ENCODE measurements around the genes SEMA3C and CROT.

DNA sequence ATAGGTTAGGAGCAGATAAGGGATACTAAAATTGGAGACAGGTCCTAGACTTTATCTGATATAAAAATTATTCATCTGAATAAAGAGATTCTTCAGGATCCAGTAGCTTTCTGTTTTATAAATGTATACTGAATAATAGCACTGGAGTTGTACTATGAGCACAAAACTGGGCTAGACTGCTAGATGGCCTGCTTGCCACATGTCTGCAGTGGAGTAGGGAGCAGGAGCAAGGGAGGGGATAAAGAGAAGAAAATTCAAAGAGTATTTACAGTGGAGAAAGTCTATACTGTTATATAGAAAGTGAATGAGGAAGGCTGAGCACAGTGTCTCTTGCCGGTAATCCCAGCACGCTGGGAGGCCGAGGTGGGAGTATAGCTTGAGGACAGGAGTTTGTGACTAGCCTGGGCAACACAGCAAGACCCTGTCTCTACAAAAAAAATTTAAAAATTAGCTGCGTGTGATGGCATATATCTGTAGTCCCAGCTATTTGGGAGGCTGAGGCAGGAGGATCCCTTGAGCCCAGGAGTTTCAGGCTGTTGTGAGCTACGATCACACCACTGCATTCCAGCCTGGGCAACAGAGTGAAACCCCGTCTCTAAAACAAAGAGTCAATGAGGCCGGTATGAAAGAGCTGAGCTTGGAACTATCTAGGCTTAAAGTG, 41.7 kb downstream of the CD36 start:
- PRO-cap, result no peak

DNA sequence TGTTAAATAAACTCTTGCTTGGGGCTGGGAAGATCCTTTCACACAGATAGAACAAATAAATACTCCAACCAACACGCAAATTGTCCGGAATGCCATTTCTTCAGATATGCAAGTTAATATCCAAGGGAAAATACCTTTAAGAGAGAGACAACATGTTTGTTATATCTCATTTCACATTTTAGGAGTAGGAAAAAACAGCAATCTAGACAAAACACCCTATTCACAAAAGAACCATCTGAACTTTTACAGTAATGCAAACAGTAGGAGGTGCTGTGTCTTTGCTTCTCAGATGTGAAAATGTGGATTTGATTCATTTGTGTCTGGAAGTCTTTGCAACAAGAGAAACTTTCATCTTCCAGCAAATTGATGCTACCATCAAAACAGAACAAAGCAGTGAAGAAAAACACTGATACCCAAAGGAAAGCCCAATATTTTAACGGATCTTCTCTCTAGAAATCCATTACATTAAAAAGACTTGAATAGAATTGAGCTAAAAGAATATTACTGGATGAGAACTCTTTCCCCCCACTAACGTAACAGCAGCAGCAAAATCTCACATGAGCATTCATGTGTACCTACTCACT, 2.1 kb downstream of the SEMA3C start:
- PRO-cap, result no peak

DNA sequence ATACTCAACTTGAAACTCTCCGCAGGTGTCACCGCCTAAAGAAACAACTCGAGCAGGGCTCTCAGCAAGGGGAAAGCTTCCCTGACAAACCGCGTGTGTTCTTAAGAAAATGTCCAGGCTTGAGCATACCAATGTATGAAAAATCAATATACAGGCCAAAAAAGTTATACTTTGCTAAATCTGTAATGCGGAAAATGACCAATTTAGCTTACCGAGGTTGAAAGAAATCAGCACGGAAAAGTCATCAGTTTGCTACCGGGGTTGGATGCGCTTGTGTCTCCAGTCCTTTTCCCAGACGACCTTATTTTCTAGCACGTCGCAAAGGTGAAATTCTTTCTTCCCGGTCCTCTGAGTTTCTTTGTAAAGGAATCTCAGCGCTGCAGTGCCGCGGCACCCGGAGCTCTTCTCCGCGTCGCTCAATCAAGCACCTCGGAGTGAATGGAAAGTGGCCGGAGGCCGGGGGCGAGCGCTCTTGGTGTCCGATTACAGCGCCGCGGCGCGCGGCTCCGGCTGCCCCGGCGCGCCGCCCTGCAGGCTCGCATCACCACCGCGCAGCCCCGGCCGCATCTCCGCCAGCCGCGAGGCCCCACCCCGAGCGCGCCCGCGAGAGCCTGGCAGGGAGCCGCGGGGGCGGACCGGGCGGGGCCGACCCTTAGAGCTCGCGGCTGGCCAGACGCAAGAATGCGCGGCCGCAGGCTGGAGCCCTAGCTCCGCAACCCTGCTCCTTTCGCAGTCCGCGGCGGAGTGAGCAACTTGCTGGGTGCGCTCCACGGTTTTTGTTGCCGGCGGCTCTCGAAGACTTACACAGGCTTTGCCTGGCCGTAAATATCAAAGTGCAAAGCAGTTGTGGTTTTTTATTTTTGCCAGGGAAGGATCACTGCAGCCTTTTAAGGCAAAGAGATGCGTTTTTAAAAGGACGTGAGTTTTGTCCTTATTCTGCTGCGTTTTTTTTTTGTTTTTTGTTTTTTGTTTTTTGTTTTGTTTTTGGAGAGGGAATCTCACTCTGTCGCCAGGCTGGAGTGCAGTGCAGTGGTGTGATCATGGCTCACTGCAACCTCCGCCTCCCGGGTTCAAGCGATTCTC, at the start of gene SEMA3C:
Gene SEMA3C, minus strand, starts transcription at position 436 of the 1,083 bp plus-strand sequence.
- PRO-cap, result bidirectional peak, plus-strand start at position 678 of the sequence, minus-strand start at position 436 of the sequence; bidirectional peak, plus-strand start at position 732 of the sequence, minus-strand start at position 741 of the sequence

GRCh38 chr7:81333402-81333959, 414.6 kb upstream of the SEMA3C start:
- PRO-cap, result no peak

DNA sequence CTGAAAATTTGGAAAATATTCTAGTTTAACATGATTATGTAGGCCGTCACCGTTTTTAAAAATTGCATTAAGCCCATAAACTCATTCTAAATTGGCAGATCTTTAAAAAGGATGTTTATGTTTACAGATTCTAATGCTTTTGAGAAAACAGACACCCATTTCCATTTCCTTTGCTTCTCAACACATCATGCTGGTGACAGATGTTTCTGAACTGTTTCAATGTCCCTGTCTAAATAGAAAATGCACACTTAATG, 179.7 kb downstream of the CACNA2D1 start:
- PRO-cap, result unidirectional peak, minus-strand start at position 56 of the sequence

DNA sequence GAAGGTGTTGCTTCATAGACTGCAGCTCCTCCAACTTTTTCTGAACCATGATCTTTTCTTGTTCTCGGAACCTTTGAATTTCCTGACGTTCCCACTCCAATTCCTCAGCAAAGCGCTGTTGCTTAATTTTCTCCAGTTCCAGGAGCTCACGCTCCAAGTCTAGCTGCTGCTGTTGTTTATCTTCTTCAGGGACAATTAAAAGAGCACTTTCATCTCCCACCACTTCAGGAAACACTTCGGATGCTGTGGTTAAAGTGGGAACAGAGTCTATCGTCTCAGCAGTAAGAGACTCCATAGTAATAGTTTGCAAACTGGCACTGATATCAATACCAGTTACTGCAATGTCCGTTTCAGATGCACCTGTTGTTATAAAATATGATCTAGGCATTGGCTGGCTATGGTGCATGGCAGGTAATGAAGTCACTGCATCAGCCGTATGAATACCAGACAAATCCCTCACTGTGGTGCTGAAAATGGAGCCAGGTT, 211.9 kb downstream of the PCLO start:
- PRO-cap, result no peak

- PRO-cap, result no peak
These were observed 139.1 kb downstream of the SEMA3A start for GRCh38 chr7:84055478-84055910.

DNA sequence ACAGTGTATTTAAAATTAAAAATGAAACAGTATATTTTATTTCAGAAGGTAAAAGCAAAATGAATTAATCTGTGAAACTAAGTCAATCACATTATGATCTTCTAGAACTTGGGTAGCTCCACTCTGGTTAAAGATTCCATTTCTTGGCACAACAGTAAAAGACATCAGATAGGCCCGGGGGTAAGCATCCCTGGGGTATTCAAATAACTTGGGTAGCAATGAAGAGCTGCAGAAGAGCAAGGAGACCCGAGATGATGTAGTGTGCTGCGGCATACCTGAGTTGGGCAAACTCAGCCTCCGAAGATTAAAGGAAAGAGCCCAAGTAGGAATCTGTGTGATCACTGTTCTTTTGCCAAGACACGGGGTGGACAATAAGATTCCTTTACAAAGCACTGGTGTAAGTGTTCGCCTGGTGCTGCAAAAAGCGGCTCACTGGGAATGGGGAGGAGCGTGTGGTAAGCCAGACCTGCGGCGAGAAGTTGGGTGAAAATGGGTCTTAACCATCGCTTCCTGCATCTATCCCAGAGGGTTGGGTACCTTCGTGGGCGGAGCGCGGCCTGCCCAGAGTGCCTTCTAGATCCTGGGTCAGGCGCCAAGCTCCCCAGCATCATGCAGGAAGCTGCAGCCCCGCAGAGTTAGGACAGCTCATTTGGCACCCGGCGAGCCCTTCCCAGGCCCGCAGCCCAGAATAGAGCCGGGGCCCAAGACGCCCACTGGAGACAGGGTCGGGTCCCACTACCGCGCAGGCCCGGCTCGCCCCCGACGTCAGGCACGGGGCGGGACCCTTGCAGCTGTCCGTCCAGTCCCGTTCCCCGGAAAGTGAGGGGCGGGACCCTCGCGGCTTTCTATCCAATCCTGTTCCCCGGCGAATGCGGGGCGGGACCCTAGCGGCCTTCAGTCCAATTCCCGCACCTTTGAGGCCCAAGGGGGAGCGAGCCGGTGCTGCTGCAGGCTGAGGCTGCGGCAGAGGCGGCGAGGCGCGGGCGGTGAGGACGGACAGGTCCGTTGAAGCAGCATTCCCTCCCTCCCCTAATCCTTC, at the start of gene CROT:
Gene CROT, plus strand, starts transcription at position 897 of the 1,039 bp plus-strand sequence.
- PRO-cap, result bidirectional peak, plus-strand start at position 526 of the sequence, minus-strand start at position 481 of the sequence; bidirectional peak, plus-strand start at position 966 of the sequence, minus-strand start at position 690 of the sequence

- PRO-cap, result no peak
These were observed 64.9 kb downstream of the CROT start for GRCh38 chr7:87410413-87410808.

GRCh38 chr7:87873988-87874312, 2.2 kb downstream of the SLC25A40 start:
- PRO-cap, result unidirectional peak, plus-strand start at chr7:87874209

GRCh38 chr7:88219218-88219950, 454 bp downstream of the SRI start:
- PRO-cap, result bidirectional peak, plus-strand start at chr7:88219340, minus-strand start at chr7:88219084; bidirectional peak, plus-strand start at chr7:88219774, minus-strand start at chr7:88219532

GRCh38 chr7:88792443-88792642, 3.2 kb downstream of the TEX47 start:
- PRO-cap, result no peak

GRCh38 chr7:89002886-89003474, 207.4 kb upstream of the TEX47 start:
- PRO-cap, result no peak

DNA sequence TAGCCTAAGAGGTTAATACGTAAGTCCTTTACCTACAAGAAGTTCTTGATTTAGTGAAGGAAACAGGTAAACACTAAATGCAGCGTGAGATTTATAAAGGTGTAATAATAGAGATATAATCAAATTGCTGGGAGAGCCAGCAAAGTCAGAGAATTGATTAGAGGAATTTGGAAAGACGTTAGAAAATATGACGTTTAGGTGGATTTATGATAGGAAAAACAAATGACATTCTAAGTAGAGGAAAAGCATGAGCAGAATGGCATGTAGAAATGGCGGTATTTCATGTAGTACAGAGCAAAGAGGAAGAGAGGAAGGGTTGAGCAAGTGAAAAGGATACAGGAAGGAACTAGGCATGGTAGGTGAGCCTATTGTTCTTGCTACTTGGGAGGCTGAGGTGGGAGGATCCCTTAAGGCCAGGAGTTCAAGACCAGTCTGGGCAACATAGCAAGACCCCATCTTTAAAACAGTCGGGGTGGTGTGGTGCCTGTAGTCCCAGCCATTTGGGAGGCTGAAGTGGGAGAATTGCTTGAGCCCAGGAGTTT, 1.2 kb downstream of the GTPBP10 start:
- PRO-cap, result no peak

DNA sequence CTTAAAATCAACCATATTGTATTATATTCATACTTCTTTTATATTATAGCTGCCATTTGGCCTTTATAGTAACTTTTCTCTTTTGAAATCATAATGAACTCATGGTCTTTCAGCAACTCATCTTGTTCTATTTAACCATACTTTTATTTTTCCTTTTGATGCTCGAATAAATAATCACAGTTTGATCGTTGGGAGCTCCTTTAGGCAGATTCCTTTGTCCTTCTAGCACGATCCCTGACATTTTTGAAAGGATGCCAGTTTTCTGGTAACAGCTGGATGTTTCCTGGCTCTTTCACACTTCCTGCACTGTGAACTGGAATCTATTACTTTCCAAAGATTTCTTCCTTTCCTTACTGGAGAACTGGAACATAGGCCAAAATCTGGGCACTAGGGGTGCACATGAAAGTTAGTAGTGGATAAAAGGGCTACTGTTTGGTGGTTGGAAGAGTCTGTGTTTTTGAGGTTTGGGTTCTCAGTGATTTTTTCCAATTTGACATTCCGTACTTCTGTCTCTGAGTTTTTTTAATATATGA, 125.2 kb downstream of the CDK14 start:
- PRO-cap, result no peak

DNA sequence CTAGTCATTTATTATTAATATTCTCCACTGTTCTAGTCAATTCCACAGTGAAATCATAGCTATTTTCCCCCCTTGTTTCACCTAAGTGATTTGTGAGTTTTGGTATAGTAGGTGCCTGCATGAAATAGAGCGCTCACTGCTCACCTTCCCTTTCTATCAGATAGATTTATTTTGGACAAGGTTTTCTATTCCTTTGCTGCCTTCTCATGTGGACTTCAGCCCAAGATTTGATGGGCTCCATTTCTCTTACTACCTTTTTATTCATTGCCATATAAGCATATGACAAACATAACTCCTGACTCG, 171.2 kb downstream of the CDK14 start:
- PRO-cap, result no peak

DNA sequence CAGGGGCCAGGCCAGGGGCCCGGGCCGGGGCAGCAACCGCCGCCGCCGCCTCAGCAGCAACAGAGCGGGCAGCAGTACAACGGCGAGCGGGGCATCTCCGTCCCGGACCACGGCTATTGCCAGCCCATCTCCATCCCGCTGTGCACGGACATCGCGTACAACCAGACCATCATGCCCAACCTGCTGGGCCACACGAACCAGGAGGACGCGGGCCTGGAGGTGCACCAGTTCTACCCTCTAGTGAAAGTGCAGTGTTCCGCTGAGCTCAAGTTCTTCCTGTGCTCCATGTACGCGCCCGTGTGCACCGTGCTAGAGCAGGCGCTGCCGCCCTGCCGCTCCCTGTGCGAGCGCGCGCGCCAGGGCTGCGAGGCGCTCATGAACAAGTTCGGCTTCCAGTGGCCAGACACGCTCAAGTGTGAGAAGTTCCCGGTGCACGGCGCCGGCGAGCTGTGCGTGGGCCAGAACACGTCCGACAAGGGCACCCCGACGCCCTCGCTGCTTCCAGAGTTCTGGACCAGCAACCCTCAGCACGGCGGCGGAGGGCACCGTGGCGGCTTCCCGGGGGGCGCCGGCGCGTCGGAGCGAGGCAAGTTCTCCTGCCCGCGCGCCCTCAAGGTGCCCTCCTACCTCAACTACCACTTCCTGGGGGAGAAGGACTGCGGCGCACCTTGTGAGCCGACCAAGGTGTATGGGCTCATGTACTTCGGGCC, 1.0 kb downstream of the FZD1 start:
- PRO-cap, result unidirectional peak, minus-strand start at position 248 of the sequence

DNA sequence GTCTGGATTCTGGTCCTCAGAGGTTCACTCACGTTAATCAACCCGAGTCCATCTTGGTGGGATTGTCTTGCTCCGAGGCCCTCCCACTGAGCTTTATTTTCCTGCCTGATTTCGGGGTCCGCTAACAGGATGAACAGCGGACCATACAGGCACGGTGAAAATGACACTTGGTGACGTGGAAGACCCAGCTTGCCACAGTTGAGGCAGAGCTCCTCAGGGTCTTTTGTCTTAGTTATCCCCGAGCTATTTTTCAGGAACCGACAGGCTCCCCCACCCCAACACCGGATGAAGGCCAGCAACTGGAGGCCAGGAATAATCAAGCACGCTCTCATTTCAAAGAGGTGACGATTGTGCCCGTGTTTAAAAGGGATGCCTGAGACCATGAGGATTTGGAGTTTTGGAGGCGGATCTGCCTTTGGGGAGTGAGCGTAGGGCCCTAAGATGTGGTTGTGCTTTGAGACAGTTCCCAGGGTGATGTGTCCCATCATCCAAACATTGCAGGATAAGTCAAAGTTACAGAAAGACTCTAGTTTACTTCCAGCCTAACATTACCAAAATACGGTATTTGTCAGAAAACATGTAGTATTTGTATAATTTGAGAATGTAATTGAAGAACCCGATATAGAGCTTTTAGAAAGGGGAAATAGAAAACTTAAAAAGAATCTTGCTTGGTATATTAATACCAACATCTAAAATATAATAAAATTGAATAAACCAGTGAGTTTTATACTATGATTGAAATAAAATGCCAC, 682 bp upstream of the LRRD1 start:
- PRO-cap, result no peak

DNA sequence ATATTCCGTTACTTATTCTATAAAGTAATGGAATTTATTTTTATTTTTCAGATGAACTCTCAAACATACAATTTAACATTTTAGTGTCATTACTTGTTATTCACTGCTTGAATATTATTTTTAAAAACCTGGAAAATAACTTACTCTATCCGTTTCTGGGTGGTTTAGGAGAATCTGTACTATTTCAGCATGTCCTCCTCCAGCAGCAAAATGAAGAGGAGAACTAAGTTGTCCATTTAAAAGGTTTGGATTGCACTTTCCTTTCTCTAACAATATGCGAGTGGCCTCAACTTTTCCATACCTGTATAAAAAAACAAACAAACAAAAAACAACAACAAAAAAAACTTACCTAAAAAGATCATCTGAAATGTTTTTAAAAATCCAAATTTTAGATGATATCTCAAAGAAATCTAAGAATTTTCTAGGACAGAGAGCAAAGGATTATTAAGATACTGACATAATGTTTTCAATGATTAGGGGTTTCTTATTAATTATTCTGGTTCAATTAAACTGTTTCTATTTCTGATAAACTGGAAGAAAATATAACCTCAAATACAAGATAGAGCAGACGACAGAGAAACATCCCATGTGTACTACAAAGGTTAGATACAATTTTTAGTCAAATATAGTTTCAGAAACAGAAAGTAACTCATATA, 19.2 kb downstream of the KRIT1 start:
- PRO-cap, result no peak

- PRO-cap, result no peak
These were observed 76.6 kb upstream of the GATAD1 start for GRCh38 chr7:92370612-92371104.

Measured in left colon (tissue), 1 donor.